ENCODE results near the gene COL6A2.

- PRO-cap: no peak
These were observed 16.6 kb downstream of the COL18A1 start for GRCh38 chr21:45421419-45422154.

DNA sequence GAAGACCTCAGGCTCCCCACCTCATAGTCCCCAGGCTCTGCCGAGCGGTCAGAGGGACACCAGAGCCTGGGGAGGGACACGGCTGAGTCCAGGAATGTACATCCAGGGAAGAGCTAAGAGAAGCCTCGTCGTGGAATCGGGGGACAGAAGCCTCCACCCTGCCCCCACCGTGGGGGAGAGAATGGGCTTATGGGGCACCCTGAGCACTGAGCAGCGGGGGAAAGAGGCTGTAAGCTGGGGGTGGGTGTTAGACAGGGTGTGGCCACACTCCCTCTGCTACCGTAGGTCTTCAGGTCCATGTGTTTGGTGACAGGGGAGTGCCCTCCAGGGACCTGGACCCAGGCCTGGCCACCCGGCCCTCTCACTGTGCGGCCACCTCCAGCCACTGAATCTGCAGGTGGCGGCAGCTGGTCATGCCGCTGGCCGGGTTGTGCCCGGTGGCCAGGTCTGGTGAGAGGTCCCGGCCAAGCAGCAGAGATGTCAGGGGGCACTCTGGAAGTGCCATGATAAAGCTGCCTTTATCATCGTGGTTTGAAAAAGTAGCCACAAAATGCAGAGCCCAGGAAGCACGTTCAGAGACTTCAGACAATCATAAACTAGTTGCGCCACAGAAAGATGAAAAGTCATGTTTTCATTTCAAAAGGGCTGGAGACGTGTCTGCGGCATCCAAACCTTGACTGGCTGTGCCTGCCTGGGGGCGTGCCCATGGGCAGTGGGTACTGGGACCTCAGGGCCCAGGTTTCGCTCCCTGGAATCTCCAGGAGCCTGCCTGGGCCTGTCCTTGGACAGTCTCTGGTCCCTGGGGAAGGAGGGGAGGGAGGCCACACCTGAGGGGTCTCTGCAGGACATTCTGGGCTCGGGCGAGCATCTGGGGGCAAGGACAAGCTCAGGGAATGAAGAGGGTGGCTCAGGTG, 44.7 kb downstream of the COL18A1 start:
- PRO-cap: no peak

DNA sequence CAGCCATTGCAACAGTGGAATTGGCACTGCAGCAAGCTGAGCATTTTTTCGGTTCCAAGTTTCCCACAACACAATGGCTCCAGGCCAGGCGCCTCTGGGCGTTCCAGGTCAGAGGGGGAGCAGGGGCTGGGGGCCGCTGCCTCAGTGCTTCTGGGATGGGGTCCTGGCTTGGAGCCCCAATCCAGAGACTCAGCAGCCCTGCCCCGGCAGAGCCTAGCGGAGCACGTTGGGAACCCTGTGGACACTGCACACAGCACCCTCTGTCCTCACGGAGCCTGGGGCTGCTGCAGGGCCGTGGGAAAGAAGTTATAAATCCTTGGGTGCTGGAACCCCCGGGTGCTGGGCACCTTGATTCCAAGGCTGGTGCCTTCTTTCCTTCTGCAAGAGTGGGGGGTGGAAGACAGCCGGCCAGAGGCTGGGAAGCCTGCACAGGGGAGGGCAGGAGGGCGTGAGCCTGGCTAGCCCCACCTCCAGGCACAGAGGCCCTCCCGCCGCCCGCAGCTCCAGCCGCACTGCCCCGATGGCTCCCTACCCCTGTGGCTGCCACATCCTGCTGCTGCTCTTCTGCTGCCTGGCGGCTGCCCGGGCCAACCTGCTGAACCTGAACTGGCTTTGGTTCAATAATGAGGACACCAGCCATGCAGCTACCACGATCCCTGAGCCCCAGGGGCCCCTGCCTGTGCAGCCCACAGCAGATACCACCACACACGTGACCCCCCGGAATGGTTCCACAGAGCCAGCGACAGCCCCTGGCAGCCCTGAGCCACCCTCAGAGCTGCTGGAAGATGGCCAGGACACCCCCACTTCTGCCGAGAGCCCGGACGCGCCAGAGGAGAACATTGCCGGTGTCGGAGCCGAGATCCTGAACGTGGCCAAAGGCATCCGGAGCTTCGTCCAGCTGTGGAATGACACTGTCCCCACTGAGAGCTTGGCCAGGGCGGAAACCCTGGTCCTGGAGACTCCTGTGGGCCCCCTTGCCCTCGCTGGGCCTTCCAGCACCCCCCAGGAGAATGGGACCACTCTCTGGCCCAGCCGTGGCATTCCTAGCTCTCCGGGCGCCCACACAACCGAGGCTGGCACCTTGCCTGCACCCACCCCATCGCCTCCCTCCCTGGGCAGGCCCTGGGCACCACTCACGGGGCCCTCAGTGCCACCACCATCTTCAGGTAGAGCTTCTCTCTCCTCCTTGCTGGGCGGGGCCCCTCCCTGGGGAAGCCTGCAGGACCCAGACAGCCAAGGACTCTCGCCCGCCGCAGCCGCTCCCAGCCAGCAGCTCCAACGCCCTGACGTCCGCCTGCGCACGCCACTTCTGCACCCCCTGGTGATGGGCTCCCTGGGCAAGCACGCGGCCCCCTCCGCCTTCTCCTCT, 50.5 kb downstream of the COL18A1 start:
- PRO-cap: unidirectional peak, plus-strand start at position 512 of the sequence

GRCh38 chr21:45458646-45458936, 53.6 kb downstream of the COL18A1 start:
- PRO-cap: no peak

DNA sequence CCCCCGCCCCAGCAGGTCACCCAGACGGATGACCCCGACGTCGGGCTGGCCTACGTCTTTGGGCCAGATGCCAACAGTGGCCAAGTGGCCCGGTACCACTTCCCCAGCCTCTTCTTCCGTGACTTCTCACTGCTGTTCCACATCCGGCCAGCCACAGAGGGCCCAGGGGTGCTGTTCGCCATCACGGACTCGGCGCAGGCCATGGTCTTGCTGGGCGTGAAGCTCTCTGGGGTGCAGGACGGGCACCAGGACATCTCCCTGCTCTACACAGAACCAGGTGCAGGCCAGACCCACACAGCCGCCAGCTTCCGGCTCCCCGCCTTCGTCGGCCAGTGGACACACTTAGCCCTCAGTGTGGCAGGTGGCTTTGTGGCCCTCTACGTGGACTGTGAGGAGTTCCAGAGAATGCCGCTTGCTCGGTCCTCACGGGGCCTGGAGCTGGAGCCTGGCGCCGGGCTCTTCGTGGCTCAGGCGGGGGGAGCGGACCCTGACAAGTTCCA, 63.4 kb downstream of the COL18A1 start:
- PRO-cap: no peak

- PRO-cap: no peak
These were observed 43.4 kb downstream of the SLC19A1 start for GRCh38 chr21:45498762-45499377.

DNA sequence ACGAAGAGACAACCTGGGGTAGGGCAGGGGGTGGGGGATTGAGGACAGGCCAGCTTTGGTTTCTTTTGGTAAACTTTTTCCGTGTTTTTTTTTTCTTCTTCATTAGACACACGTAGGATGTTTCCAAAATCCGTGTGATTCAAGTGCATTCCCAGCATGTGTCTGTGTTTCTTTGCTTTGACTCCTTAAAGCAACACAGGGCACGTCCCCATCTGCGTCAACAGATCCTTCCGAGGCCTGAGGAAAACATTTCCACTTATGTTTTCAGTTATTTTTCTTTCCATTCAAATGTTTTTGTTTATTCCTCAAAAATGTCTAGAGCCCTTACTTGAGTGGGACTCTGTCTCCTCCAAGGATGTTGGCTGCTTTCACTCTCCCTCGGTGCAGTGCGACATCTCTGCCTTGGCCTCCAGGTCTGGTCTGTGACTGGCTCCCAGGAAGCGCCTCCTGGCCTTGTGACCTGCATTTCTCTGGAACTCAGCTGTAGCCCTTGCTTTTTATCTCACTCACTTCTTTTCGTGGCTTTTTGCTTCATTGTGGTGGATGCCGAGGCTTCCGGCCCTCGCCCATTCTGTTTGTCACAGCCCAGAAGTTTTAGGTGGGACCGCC, 31.3 kb upstream of the SLC19A1 start:
- PRO-cap: no peak

- PRO-cap: no peak
These were observed 31.4 kb upstream of the PCBP3 start for GRCh38 chr21:45611985-45612614.

DNA sequence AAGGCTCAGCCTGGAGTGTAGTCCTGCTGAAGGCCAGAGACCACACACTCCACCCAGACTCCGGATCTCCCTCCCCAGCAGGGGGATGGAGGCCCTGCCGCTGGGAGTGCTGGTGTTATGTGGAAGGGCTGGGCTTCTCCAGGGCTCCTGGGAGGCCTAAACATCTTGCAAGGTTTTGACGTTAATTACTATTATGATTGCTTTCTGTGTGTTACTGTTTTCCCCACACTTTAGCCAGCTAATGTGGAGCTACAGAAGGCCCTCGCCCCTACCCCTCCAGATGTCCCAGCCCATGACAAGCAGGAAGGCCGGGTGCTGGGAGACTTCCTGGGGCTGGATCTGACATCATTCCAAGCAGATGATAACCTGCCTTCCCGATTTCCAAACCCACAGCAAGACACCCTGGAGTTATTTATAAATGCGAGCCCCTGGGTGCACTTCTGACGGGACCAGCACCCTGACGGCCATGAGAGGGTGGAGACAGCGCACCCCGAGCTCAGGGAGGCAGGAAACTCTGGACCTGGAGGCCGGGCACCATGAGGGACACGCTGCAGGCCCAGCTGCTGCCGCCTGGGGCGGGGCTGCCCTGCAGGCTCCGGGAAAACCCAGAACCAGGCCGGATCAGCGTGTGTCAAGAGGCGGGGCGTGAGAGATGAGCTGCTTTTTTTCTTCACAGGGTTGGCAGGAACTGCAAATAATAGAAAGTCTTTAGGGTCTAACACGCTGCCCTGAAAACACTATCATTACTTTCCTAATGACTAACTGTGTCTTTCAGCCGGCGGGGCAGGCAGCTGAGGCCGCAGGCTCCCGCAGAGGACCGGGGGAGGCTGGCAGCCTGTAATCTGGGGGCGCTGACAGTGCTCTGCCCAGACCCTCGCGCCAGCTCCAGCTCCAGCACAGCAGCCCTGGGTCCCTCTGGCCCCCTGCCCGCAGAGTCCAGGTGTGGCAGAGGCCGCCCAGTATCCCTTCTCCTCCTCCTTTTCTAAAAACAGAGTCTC, 2.6 kb upstream of the PCBP3 start:
- PRO-cap: unidirectional peak, plus-strand start at position 767 of the sequence

DNA sequence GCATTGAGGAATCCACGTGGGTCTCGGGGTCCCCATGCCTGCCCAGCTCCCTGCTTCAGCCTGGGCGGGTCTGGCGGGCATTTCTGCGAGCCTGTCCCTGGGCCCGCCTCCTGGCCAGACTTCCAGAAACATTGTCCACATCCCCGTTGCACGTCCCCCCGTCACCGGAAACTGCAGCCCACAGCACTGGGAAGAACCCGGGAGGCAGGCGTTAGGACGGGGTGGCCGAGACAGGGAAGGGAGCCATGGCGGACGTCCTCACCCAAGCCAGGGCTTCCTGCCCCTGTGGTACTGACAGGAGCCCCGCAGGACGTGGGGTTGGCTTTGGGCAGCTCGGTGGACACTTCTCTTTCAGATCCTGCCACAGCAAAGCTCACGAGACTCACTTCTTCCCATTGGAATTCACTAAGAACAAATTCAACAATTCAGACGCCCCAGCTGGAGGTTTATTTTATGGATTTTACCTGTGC, 113.0 kb upstream of the COL6A1 start:
- PRO-cap: unidirectional peak, plus-strand start at position 214 of the sequence

DNA sequence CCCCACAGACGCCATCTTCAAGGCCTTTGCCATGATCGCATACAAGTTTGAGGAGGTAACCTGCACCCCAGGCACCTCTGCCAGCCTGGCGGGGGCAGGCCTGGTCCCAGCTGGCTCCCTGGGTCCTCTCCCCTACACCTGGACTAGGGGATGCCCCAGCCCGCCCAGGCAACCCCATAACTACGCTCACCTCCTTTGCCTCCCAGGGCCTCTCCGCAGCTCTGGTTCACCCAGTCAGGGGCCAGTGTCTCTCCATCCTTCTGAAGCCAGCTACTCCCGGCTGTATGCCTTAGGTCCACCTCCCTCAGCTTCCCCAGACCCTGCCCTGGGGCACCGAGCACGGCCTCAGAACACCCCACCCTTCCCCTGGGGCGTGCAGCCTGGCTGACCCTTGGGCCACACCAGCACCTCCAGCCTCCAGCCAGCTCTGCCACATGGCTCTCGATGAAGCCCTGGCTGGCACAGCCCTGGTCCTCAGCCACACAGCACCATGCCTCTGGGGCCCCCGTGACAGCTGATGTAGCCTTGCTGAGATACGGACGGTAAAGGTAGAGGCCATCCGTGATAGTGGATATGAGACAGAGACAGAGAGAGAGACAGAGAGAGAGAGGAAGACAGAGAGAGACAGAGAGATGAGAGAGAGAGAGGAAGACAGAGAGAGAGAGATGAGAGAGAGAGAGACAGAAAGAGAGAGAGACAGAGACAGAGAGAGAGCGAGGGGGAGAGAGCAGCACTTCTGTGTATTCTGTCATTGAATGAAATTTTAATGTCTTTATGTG, 80.3 kb upstream of the COL6A1 start:
- PRO-cap: no peak

- PRO-cap: no peak
These were observed 5.3 kb downstream of the COL6A1 start for GRCh38 chr21:45986905-45987285.

GRCh38 chr21:45987286-45987710, 5.7 kb downstream of the COL6A1 start:
- PRO-cap: no peak

GRCh38 chr21:46000389-46001422, 19.1 kb downstream of the COL6A1 start:
- PRO-cap: unidirectional peak, plus-strand start at chr21:46000703

DNA sequence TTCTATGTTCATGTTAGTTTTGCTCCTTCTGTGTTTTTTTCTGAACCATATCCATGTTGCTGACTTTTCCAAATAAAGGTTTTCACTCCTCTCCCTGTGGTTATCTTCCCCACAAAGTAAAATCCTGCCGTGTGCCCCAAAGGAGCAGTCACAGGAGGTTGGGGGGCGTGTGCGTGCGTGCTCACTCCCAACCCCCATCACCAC, 23.3 kb downstream of the COL6A1 start:
- PRO-cap: no peak

GRCh38 chr21:46021723-46022859, 40.5 kb downstream of the COL6A1 start:
- PRO-cap: no peak

- PRO-cap: no peak
These were observed 31.7 kb upstream of the COL6A2 start for GRCh38 chr21:46066232-46066588.

GRCh38 chr21:46097313-46098234, at the start of gene COL6A2:
Gene COL6A2, plus strand, starts transcription at chr21:46098112.
- PRO-cap: bidirectional peak, plus-strand start at chr21:46097601, minus-strand start at chr21:46097636; bidirectional peak, plus-strand start at chr21:46097893, minus-strand start at chr21:46097795; bidirectional peak, plus-strand start at chr21:46098146, minus-strand start at chr21:46098046

DNA sequence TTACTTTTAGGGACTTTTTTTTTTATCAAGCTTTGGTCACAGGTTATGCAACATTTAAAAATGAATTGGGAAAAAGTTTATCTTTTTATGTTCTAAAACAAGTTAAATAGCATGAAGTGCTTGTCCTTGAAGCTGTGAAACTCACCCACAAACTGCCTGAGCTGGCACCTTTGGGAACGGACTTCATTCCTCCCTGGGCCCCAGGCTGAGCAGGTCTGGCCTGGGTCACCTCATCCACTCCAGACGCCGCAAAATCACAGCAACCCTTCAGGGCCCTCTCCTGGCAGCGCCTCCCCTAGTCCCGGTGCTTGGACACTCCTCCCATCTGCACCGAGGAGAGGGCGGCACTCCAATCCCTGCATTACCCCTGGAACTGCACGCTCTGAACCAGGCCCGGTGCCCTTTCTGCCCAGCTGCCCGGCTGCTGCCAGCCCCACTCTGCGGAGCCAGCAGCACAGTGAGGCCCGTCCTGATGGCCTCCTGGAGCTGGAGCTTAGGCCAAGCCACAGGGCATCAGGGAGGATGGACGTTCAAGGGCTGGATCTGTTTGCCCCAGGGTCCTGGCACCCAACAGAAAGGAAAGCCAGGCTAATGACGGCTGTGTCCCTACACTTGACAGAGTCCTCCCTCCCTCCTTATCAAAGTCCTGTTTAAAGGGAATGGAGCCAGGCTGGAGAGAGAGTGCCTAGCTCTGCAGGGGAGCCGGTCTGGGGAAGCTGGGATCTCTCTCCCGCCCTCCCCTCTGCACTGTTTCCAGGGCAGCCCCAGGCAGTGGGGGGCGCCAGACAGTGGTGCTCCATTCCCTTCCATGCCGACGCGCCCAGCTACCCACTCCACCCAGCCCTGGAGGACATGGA, 12.6 kb downstream of the COL6A2 start:
- PRO-cap: no peak

- PRO-cap: no peak
These were observed 4.0 kb downstream of the FTCD start for GRCh38 chr21:46151372-46151823.

All from rectum (tissue), 1 donor.